ENCODE measurements around a stretch of chr7.

DNA sequence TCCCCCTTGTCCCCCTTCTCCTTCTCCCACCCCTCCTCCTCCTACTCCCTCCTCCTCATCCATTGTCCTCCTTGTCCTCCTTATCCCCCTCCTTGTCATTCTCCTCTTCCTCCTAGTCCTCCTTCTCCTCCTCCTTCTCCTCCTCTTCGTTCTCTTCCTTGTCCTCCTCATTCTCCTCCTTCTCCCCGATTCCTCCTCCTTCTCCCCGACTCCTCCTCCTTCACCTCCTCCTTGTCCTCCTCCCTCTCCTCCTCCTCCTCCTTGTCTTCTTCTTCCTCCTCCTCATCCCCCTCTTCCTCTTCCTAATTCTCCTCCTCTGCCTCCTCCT is 115.7 kb upstream of the FAM20C start:
- PRO-cap = no peak

DNA sequence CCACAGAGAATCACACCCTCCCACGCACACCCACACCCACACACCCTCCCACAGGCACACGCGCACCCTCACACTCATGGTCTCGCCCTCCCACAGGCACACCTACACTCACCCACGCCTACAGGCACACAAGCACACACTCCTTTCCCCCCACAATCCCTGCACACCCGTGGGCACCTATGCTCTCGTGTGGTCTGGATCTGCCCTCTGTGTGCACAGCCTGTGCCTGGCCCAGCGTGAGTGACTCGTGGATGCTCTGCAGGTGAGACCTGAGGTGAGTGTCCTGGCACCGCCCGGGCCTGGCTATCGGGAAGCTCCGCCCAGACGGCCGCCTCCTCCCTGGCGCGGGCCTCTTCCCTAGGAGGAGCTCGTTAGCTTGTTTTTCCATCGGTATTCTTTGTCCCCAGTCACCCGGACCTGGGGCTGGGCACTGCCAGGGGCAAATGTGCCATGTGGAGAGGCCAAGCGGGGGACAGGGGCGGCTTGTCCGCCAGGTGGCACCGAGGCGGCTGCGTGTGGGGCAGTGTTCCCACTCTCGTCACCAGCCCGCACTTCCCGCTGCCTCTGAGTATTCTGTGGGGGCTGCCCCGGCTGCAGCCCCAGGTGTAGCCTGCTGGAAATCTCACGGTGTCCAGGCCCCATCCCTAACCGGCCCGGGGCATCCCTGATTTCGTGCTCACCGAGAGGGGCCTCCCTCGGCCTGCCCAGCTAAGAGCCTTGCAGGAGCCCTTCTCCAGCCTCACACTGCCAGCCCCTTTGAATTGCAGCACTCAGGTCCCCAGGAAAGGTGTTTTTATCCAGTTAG is 110.1 kb upstream of the FAM20C start:
- PRO-cap = no peak

- PRO-cap = bidirectional peak, plus-strand start at chr7:150209, minus-strand start at chr7:150052
Observed at GRCh38 chr7:149880-150329, 42.5 kb upstream of the FAM20C start.

DNA sequence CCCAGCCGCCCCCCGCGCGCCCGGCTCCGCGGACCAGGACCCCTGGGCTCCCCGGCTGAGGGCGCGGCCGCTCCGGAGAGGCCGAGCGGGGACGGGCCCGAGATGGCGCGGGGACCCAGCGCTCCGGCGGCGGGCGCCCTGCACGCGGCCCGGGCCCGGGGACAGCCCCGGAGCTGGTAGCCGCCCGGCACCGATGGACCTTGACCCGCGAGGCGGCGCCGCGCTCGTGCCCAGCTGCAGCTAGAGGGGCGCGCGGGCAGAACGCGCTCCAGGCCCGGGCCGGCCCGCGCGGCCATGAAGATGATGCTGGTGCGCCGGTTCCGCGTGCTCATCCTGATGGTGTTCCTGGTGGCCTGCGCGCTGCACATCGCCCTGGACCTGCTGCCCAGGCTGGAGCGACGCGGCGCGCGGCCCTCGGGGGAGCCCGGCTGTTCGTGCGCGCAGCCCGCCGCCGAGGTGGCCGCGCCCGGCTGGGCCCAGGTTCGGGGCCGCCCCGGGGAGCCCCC is 588 bp downstream of the FAM20C start:
- PRO-cap = no peak

DNA sequence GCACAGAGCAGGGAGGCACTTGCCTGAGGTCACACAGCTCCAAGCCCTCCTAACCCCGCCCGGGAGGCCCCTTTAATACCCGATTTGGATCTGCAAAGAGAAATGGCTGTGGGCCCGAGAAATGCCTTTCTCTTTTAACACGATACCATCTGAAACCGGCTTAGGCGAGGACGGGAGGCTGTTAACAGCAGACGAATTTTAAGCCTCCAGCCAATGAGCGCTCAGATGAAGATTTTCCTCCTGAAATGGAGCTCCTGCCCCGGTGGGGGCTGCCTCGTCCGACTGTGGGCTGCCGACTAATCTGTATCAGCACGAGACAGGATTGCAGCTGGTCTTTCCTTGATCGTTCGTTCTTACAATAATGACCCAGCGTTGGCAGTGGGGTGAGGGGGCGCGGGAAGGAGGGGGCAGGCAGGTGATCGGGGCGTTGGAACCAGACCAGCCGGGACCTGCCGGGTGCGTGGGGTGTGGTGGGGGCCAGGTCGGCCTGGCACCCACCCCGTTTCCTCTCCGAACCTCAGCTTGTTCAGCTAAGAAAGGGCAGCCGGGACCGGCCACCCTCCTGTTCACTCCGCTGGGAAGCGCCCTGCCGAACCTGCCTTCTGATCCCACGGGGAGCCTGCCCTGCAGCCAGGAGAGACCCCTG is 36.2 kb upstream of the FOXL3 start:
- PRO-cap = no peak

DNA sequence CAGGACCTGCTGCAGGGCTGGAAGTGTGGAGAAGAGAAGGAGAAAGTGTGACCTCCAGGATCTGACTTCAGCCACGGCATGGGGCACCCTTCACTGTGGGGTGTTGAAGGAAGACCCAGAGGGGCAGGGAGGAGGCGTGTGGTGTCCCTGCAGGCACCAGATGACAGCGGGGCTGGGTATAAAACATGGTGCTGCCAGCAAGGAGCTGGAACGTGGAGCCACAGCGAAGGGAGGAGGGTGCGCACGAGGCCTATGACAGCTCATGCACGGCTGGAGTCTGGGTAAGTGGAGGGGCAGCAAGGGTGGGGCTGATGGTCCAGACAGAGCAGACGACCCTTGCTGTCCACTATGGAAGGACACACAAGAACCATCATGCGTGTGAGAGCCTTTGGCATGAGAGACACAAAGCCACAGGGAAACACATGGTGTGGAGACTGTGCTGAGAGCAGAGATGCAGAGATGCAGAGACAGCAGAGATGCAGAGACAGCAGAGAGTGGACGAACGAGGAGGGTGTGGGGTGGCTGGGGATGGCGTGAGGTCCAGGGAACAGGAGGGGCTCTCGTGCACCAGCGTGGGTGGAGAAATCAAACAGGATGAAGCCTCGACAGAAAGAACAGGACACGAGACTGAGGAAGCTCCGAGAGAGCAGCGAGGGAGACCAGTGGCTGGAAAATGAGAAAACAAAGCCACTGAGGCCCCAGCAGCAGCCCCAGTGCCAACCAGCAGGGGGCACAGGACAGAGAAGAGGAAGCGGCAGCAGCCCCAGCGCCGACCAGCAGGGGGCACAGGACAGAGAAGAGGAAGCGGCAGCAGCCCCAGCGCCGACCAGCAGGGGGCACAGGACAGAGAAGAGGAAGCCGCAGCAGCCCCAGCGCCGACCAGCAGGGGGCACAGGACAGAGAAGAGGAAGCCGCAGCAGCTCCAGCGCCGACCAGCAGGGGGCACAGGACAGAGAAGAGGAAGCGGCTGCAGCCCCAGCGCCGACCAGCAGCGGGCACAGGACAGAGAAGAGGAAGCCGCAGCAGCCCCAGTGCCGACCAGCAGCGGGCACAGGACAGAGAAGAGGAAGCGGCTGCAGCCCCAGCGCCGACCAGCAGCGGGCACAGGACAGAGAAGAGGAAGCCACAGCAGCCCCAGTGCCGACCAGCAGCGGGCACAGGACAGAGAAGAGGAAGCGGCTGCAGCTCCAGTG is 27.4 kb upstream of the FOXL3 start:
- PRO-cap = no peak

- PRO-cap = no peak
Observed at GRCh38 chr7:266150-266572, 23.8 kb upstream of the FOXL3 start.

GRCh38 chr7:294342-295077 is 4.5 kb downstream of the FOXL3 start:
- PRO-cap = no peak

DNA sequence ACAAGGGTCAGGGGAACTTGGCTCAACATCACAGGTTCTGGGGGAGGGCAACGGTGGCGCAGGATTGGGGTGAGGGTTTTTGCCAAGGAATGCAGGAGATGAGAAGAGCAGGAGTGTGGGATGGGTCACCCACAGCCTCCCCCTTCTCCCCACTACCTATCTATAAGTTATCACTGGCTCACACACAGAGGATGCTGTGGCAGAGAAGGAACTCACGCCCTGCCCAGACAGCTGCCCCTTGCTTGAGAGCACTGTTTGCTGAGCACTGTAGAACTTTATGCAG is 29.5 kb downstream of the FOXL3 start:
- PRO-cap = no peak

DNA sequence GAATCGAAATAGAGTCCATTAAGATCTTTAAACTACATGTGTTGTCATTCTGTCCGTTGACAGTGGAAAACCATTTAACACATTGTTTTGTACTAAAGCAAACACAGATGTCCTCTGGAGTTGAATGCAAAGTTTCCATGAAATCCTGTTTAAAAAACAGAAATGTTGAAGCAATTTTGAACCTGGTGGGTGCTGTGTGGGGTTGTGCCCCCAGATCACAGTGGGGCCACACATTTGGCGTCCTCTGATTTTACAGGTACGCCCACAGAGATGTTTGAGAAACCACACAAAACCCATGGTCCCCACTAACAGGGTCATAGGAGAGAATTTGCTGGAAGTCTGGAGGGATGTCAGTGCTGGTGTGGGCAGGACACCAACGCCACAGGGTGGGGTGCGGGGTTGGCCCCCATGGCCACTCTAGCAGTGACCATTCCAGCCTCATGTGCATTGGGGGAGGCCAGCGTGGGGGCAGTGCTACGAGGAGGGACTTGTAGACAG is 33.8 kb downstream of the FOXL3 start:
- PRO-cap = no peak

DNA sequence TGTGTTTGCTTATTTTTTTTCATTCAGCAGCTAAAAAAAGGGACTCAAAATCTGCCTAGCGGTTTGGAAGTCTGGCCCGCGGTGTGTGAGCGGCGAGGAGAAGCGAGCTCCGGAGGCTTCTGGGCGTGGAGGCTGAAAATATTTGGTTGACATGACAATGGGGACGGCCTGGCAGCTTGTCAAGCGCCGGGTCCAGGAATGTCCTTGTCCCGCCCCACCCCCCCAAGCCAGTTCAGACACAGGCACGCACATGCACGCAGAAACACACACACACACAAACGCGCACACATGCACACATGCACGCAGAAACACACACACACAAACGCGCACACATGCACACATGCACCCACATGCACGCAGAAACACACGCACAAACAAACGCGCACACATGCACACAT is 43.5 kb downstream of the FOXL3 start:
- PRO-cap = no peak

- PRO-cap = no peak
Observed at GRCh38 chr7:353917-354177, 63.9 kb downstream of the FOXL3 start.

- PRO-cap = no peak
Observed at GRCh38 chr7:435733-436250, 83.9 kb downstream of the PDGFA start.

GRCh38 chr7:517073-517798 is 2.4 kb downstream of the PDGFA start:
- PRO-cap = bidirectional peak, plus-strand start at chr7:517366, minus-strand start at chr7:517223

DNA sequence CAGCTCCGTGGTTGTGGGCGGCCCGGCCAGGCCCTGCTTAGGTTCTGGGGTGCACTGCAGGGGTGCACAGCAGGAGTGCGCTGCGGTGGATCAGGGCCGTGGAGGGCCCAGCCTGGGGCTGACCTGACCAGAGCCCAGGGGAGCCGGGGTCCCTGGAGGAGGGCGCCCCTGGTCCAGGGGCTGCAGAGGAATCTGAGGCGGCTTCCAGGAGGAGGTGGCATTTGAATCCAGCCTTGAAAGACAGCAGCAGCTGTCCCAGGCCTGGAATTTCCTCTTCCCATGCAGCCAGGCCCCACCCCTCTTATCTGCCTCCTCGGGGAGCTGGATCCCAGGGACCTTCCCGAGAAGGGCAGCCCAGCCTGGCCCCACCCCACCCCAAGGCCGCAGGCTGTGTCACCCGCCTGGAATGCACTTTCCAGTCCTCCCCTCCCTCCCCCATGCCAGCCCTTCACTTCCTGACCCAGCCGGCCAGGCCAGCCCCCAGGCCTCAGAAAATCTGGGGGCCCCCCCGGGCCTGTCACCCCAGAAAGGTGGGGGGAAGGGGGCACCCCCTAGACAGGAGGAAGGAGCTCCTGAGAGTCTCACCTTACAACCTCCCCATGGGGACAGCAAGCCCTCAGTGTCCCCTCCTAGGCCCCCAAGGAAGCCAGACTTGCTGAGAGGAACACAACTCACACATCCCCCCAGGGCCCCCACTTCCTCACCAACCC is 18.6 kb upstream of the PDGFA start:
- PRO-cap = no peak

- PRO-cap = no peak
Observed at GRCh38 chr7:583554-584502, 64.2 kb upstream of the PDGFA start.

DNA sequence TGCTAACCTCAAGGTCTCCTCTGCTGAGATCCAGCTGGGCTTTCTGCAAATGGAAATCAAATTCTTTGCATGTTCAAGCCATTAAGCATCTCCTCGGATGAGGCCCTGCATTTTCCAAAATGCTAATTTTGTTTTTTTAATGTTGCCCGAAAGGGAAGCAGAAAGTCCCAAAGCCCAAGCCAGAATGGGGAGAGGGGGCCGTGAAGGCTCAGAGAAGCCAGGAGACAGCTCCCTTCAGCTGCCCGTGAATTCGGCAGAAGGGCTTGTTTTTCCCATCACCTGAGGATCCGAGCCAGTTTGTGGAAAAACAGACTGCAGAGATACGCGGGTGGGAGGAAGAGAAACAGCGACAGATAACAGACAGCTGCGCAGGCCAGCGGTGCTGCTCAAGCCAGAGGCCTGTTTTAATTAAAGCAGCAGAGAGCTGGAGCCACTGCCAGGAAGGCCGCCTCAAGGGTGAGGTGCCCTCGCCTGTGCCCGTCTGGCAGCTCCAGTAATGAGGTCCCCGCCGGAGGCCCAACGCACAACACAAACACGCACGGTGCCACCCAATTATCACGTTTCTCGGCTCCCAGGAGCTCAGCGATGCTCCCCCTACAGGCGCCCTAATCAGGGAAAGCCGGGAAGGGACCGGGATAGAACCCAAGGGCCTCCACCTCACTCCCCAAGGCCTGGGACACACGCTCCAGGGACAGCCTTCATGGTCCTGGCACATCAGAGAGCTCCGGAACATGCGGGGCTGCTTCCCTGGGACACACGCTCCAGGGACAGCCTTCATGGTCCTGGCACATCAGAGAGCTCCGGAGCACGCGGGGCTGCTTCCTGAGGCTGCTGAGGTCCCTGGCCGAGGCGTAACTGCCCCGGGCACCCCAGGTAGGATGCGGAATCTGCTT is 60.7 kb upstream of the DNAAF5 start:
- PRO-cap = no peak

DNA sequence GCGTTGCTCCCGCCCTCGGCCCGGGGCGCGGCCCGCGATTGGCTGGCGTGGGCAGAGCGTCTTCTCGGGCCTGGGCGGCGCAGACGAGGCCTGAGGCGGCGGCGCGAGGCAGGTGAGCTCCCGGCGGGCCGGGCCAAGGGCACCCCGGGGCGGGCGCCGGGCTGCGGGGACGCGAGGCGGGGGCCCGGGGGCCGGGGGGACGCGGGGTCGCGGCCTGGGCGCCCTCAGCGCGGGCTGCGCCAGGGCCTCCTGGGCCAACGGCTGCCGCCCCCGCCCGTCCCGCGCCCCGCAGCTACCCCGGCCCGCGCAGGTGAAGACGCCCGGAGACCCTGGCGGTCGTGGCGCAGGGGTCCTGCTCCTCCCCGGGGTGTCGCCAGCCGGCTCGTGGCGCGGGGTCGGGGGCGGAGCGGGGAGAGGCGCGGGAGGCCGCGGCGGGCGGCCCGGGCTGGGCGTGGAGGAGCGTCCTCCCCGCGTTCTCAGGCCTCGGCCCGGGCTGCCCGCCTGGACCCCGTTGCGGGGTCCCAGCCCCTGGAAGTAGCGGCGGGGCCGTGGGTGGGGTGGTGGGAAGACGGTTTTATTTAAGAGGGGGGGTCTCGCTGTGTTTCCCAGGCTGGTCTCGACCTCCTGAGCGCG is 15.6 kb upstream of the SUN1 start:
- PRO-cap = bidirectional peak, plus-strand start at position 86 of the sequence, minus-strand start outside the sequence

- PRO-cap = no peak
Observed at GRCh38 chr7:890170-890727, 13.9 kb downstream of the GET4 start.

DNA sequence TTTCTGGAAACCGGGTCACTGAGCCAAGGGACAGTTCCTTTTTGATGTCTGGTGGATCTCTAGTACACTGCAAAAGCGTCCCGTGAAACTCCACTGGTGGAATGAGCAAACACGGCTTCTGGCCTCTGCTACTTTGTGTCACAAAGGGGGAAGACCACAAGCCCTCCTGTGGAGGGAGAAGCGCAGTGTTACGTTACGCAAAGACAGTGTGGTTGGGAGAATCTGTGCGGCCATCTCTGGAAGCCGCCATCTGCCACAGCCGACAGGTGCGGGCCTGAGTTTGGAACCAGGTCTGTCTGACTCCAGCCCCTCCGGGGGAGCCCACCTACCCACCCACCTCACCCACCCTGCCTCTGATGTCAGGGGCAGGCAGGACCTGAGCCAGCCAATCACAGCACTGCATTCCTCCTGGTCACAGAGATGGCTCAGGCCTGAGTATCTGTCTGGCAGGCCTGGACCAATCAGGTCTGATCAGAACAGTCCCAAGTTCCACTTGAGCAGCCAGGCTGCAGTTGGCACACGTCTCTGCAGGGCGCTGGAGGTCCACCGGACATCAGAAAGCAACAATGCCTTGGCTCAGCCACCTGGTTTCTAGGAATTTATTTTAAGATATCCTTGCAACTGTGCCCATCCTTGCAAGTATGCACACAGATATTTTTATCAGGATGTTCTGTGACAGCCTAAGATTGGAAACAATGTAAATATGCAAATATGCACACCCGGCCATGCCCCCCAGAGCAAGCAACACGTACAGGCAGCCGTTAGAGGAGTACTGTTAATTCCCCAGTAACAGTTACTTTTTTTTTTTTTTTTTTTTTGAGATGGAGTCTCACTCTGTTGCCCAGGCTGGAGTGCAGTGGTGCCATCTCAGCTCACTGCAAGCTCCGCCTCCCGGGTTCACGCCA is 2.8 kb upstream of the CYP2W1 start:
- PRO-cap = no peak